SJCRH30 (cell line): Measurements from ENCODE around the genes SPAG16, ABCA12 and MREG.

DNA sequence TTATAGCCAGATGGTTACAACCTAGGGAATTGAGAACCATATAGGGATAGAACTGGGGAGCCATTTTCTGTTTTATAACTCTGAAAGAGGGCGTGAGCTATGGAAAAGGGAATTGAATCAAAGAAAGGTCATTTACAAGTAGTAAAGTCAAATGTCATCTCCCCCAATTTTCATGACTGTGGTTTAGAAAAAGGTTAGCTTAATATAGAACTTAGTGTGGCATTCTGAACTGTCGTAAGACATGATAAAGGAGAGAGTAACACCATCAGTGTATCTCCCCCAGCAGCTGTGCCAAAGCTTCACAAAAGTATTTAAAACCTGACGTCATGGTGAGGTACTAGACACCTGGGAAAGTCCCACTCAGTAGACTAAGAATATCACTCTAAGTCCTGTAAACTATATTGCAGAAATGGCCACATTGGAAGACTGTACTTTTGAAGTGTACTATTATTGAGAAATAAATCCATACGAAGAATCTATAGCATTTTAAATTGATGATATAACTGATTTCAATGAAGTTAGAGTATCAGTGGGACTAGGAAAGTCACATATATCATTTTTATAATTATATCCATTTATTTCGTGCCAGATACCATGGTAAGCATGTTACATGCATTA, 5.9 kb upstream of the IKZF2 start:
- RAMPAGE, long total RNA = no peak

DNA sequence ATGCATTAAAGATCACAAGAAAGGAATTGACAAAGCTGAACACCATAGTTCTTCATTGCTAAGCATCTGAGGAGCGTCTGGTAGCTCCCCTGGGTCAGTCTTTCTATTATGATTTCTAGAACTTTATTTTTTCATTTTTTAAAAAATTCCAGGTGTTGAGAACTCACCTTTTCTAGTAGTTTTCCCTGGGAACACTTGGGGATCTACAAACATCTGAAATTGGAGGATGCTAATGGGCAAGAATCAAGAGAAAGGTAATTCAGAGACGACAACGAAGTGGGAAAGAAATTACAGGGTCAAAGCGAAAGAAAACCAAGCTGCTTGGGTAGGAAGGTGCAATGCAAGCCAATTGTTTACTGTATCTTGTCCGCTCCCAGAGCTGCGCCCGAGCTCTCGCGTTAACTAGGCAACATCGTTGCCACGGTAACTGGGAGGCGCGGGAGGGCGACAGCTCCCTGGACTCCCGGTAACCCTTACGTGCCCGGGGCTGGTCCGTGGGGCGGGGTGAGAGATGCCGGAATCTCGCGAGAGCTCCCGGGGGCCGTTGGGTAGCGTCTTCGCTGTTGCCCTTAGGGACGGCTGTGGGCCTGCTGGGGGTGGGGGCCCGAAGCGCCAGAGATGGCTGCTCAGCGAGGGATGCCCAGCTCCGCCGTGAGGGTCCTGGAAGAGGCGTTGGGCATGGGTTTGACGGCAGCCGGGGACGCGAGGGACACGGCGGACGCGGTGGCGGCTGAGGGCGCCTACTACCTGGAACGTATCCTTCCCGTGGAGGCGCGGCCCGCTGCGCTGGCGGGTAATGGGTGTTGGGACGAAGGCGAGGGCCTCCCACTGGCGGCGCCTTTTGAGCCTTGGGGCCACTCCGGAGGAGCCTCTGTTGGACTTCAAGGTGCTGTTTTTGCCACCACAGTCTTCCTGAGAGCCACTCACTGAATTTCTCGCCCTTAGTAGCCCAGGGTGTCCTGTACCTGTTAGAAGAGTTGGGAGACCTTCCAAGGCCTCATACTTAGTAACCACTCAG, at the start of gene SPAG16:
TSS of gene SPAG16 (plus strand) at position 599 of the 1,018 bp plus-strand sequence.
- RAMPAGE, long total RNA = no peak

- RAMPAGE, long total RNA = no peak
Measured at GRCh38 chr2:214465703-214466159, 54.9 kb downstream of the VWC2L start.

DNA sequence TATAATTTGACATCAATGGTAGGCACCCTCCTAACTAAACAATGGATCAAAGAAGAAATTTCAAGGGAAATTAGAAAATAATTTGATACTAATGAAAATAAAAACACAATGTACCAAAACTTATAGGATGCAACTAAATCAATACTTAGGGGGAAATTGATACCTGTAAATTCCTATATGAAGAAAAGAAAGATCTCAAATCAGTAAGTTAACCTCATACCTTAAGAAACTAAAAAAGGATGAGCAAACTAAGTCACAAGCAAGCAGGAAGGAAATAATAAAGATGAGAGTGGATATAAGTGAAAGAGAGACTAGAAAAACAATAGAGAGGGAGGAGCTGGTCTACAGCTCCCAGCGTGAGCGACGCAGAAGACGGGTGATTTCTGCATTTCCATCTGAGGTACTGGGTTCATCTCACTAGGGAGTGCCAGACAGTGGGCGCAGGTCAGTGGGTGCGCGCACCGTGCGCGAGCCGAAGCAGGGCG, 126.0 kb downstream of the BARD1 start:
- RAMPAGE, long total RNA = no peak

- RAMPAGE, long total RNA = no peak
Measured at GRCh38 chr2:214780965-214781702, 28.3 kb downstream of the BARD1 start.

DNA sequence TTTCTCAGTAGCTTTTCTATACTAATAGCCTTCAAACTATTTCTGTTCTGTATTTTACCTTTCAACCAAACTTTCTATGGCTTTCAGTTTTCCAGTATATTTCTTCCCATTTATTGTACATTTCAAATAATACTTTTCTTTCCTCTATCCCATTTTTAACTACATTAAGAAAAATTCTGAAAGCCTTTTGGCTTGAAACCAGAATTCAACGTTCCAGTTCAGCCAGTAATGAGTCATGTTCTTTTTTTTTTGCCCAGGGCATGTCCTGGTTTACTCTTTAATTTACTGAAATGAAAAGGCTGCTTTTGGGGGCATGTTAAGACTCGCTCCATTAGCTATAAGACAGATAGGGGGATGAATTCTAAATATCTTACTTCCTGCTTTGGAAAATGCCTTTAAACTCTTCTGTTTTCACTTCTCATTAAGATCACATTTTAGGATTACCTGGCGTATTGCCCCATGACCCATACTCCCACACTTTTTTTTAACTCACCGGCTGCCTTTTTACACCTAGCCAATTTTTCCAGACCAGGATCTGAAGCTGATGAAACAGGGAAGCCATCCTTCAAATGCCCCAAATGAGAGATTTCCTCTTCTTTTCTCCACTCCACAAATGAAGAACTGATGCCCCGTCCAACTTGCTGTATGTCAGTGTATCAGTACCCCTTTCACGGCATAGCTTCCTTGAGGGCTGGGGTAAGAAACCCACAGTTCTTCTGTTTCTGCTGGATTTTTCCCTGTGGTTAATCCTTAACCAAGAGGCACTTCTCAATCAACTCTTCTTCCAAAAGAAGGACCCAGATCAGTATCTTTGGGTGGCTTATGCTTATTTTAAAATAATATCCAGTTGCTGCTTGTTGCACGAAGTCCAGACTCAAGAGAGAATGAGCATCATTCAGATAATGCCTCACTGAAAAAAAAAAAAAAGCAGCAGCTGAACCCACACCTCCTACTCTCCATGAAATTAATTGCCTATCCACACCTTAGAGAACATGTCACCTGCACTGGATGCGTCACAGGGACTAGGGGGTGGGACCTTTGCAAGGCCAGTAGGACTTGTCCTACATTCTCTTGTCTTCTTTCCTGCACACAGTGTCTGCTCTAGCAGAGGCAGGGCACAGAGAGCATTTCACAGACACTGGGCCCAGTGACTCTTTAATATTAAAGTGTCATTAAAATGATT, at the start of gene ABCA12:
TSS of gene ABCA12 (minus strand) at position 980 of the 1,183 bp plus-strand sequence.
- RAMPAGE, long total RNA = no peak

GRCh38 chr2:215139927-215140629, 1.7 kb upstream of the ABCA12 start:
- RAMPAGE, long total RNA = no peak

DNA sequence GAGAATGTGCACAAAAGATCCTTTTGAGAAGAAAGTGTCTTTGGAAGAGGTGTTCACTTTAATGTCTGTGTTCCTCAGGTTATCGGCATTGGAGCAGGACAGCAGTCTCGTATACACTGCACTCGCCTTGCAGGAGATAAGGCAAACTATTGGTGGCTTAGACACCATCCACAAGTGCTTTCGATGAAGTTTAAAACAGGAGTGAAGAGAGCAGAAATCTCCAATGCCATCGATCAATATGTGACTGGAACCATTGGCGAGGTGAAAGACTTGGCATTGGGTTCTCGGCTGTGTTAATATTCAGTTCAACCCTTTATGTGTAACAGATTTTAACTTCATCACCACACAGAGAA, 34.8 kb downstream of the ATIC start:
- RAMPAGE, long total RNA = no peak

DNA sequence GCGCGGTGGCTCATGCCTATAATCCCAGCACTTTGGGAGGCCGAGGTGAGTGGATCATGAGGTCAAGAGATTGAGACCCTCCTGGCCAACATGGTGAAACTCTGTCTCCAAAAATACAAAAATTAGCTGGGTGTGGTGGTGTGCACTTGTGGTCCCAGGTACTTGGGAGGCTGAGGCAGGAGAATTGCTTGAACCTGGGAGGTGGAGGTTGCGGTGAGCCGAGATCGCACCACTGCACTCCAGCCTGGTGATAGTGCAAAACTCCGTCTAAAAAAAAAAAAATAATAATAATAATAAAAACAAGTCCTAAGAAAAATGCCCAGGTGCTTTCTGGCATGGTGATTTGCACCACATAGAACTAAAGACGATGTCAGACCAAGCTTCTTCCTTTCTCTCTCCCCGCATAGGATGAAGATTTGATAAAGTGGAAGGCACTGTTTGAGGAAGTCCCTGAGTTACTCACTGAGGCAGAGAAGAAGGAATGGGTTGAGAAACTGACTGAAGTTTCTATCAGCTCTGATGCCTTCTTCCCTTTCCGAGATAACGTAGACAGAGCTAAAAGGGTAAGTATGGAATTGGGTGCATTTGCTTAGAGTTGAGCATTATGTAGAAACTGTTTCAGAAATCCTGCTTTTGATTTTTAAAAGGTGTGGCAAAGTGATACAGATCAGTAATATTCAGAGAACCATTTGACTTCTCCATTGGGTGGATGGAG, 37.0 kb downstream of the ATIC start:
- RAMPAGE, long total RNA = no peak

- RAMPAGE, long total RNA = no peak
Measured at GRCh38 chr2:215505315-215505875, 69.5 kb upstream of the FN1 start.

- RAMPAGE, long total RNA = no peak
Measured at GRCh38 chr2:215657819-215658312, 222.0 kb upstream of the FN1 start.

DNA sequence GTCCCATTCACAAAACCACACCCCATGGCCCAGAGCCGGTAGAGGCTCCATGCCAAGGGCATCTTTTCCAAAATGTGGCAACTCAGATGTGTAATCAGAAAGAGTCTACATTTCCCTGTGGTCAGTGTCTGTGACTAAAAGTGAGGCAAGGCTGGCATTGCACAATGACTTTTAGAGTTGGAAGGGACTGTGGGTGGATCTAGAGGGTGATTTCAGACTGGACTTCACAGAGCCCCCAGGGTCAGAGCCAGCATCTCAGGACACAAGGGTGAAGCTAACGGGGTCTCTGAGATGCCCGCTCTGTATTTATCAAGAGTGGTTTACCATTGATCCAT, 113.0 kb downstream of the MREG start:
- RAMPAGE, long total RNA = no peak

- RAMPAGE, long total RNA = no peak
Measured at GRCh38 chr2:215904316-215904642, 109.1 kb downstream of the MREG start.

DNA sequence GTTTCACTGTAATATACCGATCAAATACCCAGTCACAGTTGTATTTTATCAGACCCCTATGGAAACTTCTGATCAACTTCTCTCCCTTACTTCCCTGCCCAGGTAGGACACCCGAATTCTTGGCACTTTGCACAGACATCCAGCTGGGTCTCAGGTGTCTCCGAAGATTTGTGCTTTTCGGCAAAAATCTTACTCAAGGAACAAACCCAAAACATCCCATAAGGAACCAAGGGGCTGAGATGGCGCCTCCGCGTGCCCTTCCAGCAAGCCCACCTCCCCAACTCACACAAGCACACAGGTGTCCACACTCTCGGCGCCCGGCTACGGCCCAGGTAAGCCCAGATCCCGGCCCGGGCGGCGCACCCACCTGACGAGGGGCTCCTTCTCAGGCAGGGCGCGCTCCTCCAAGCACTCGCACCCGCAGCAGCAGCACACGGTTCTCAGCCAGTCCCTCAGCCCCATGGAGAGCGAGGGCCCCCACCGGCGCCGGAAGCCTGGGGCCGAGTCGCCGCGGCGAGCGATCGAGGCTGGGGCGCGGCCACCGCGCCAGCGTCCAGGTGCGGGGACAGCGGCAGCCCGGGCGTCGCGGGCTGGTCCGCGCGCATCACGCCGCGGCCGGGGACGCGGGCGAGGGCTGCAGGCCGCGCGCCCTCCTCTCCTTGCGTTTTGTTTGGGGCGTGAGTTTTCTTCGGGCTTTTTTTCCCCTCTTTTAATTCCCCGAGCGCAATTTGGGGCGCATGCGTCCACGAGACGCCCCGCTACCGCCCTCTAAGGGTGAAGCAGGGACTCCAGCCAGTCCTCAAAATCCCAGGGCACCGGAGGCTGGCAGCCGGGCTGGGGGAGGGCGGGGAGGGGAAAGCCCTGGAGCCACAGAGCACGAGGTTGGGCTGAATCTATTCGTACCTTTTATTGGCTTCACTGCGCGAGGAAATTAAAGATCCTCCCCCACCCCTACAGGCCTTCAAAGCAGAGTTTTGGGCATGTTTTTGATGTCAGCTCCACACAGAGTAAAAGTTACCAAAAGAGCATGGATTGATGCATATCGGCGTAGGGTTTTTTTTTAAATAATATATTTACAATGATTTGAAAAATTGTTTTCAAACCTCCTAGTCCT, at the start of gene MREG:
TSS of gene MREG (minus strand) at position 686 of the 1,114 bp plus-strand sequence.
- RAMPAGE, long total RNA = no peak

DNA sequence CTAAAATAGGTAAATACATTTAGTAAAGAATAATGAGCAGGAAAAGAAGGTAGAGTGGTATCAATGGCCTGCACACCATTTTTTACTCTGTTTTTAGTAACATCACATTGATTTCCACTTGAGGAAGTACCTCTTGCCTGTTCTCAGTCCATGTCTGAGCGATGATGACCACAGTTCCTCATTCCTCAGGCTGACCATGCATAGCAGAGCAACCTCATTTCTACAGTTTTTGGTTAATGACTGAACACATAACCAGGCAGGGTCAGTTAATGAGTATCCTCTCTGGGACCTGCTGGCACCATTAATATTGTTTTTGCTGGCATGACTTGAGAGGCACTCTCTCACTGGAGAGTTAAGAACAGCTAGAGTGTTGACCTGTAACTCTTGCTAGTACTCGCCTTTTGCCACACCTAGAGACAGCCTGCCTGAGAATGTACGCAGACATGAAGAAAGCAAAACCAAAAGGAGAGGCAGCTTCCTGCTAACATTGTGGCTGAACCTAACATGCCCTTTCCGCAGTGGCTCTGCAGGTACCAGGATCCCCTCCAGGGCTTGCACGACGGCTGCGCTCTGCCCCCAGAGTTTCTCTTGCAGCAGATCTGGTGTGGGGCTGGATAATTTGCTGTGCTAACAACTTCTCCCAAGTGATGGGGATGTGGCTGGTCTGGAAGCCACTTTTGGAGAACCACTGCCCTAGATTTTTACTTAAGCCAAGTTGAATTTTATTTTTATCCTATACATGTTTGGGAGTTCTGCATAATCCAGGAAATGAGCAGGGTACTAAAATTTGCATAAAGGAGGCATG, 23.8 kb downstream of the PECR start:
- RAMPAGE, long total RNA = no peak

GRCh38 chr2:216144916-216145301, 35.8 kb downstream of the XRCC5 start:
- RAMPAGE, long total RNA = no peak

DNA sequence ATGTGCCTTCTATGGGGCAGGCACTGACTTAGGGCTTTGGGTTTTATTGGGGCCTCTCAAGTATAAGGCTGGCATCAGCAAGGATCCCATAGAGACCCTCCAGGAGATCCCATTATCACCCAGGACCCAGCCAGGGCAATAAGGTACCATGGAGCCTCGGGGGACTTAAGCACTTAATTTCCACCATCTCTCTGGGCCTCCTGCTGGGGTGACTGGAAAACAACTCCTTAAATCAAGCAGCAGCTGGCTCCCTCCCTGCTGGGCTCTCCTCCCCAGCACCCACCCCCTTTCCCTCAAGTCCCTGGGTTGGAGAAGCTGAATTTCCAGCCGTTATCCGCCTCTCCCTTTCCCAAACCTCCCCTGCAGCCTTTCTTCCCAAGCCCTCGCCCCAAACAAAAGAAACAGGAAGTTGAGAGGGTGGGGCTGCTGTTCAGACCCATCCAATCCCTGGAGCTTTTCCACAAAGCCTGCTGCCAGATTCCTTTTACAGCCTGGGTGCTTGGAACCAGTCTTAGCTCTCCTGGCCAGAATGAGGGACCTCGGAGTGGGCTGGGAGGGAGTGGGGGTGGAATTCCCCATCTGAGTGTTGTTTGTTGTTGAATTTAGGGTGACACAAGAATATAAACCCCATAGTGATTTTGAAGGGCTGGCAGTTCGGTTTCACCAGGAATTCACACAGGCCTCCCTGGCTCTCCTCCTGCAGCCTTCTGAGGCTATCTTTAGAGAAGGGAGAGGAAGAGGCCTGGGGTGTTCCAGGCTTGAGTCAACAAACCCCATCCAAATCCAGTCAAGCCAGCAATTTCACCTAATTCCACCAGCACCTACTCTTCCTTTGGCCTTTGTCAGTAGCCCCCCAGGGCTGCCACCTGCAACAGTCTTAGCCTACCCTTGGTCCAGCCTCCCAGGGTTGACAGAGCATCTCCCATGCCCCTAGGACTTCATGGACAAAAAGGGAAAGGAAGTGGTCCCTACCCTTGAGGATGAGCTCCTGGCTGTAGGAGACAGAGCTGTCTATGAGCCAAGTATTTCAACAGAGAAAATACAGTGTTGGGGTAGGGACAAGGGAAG, 32.2 kb downstream of the MARCHF4 start:
- RAMPAGE, long total RNA = no peak

- RAMPAGE, long total RNA = no peak
Measured at GRCh38 chr2:216349330-216349971, 22.8 kb downstream of the MARCHF4 start.

- RAMPAGE, long total RNA = no peak
Measured at GRCh38 chr2:216372709-216373362, 553 bp upstream of the MARCHF4 start.

DNA sequence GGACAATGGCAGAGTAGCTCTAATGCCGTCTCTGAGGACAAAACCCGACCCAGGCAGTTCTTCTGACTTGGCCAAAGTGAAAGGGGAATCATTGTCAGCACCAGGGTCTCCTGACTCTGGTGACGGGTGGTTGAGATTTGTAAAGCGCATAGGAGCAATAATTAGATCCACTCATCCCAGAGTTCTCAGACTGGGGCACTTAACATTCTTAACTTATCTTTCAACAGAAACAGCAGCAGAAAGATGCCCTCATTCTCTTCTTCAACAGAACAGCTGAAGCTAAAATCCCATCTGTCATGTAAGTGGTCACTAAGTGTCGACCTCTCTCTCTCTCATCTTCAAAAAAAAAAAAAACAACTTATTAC, 34.3 kb upstream of the RPL37A start:
- RAMPAGE, long total RNA = no peak